Penis (tissue), 1 donor: ENCODE results near the genes PLEKHO2, MTFMT and HACD3.

DNA sequence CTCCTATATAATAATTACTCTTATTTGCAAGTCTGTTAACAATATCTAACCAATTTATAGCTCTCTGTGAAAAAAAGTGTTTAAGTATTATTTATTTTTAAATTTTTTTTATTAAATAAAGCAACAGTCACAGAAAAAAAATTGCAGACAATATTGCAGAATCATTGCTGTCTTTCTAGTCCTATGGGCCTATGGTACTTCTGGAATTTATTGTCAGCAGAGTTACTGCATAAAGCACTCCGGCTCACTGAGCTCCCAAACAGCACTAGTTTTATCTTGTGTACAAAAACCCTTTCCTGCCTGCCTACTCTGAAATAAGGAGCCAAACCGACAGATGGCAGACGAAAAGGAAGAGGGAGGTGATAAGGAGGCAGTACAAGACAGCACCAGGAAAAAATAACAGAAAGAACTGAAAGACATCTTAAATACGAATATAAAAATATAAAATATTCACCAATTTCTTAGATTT is 15.6 kb downstream of the HERC1 start:
- PRO-cap, result no peak

DNA sequence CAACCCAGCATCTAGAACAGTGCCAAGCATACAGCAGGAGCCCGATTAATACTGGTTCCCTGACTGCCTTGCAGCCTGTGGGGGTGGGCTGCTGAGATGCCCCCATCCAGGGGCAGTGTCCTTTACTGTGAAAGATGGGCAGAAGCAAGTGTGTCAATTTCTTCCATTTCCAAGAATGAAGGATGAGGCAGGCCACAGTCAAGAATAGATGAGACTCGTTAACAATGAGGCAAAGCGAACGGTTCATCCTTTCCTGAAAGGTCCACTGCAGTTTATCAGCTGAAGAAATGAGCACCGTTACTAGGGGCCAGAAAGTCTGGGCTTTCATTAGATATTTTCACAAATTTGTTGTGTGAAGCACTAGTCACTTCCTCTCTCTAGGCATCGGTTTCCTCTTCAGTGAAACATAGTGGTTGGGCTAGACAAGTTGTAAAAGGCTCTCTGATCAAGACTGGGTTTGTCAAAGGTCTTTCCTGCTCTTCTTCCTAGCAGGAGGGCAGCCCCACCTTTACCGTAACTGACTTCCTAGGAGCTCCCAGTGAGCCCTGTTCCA is 72.1 kb upstream of the HERC1 start:
- PRO-cap, result no peak

GRCh38 chr15:63985026-63986131 is 60.9 kb downstream of the DAPK2 start:
- PRO-cap, result no peak

DNA sequence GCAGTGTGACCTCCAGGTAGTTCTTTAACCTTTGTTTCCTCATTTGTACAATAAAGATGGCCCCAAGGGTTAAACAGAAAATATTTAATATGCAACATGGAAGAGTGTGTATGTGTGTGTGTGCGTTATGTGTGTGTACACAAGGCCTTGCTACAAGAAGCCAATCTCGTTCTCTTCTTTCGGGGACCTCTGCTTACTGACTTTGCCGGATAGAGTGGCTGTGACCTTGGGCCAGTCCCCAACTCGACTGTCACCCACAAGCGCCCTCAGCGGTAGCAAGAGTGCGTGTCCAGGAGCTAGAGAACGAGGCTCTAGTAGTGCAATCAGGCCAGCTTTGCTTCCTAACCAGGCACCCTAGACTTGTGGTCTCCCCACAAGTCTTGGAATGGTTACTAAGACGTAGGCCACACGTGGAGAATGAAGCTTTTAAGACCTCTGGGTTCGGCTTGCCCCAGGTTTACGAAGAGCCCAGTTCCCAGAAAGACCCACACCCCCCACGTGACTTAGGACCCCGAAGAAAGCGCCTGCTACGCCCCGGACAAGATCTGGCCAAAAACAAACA is 595 bp downstream of the CIAO2A start:
- PRO-cap, result no peak

DNA sequence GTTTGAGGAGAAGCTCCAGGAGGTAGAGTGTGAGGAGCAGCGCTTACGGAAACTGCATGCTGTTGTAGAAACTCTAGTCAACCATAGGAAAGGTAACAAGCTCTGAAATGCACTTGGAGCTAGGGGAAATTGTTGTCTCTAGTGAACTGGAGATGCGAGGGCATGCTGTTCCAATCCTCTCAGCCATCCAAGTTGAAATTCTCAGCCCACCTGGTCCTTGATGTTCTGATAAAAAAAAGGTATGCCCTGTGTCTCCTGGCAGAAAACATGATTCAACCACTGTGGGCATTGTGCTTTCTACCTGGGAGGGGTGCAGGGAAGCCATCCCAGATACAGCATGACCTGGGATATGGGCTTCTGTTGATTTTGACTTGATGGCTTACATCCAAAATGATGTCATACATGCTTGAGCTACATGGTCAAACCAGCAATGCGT is 21.3 kb upstream of the SNX22 start:
- PRO-cap, result no peak

GRCh38 chr15:64156523-64157346 is 5.2 kb downstream of the SNX22 start:
- PRO-cap, result no peak

DNA sequence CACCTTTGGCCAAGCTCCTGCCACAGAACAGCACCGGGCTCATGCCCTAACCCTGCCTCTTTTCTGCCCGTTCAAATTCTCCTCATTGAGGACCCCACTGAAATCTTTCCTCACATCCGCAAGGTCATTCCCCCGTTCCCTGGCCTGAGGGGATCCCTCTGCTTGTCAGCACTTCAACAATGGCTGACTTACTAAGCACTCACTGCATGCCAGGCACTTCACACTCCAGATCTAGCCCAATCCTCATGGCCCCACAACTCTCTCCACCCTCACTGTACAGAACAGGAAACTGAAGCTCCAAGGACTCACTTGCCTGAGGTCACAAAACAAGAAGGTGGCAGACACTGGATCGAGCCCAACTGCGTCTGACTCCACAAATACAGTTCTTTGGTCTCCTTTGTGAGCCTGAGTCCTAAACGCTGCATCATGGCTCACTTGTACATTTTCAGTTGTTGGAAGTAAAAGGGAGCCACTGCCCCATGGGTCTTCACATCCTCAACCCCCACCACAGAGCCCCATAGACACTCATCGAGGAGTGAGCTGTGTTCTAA is 4.0 kb downstream of the PPIB start:
- PRO-cap, result no peak

DNA sequence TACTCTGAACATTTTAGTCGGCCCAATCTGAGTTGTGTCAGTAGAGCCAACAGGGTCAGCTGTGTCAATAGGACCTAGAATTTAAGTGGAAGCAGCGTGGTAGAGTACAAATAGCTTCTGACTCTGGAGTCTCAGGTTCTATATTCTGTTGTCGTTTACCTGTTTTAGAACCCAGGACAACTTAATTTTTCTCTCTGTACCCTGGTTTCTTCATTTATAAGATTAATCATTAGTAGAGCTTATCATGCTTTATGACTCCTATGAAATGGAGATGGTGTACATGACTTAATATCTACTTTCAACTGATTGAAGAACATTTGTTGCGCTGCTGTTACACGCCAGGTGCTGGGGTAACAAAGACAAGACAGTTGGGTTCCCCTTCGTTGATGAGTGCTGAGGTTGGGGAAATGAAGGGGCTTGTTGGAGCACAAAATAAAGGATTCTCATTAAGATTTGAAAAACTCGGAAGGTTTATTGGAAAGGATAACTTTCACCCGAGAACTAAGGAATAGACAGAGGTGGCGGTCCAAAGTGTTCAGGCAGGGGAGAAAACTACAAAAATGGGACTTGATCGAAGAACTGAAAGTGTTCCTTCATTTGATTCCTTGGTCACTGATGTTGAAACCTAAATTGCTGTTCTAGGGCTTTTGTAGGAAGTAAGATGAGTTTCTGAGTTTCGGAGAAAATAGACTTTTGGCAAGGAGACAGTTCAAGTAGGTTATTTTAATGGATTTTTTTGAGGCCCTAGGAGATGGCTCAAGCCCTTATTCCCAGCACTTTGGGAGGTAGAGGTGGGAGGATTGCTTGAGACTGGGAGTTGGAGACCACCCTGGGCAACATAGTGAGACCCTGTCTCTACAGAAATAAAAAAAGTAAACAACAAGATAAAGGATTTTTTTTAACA is 1.2 kb downstream of the TRIP4 start:
- PRO-cap, result no peak

- PRO-cap, result no peak
These were observed 6.1 kb downstream of the TRIP4 start for GRCh38 chr15:64393605-64394301.

DNA sequence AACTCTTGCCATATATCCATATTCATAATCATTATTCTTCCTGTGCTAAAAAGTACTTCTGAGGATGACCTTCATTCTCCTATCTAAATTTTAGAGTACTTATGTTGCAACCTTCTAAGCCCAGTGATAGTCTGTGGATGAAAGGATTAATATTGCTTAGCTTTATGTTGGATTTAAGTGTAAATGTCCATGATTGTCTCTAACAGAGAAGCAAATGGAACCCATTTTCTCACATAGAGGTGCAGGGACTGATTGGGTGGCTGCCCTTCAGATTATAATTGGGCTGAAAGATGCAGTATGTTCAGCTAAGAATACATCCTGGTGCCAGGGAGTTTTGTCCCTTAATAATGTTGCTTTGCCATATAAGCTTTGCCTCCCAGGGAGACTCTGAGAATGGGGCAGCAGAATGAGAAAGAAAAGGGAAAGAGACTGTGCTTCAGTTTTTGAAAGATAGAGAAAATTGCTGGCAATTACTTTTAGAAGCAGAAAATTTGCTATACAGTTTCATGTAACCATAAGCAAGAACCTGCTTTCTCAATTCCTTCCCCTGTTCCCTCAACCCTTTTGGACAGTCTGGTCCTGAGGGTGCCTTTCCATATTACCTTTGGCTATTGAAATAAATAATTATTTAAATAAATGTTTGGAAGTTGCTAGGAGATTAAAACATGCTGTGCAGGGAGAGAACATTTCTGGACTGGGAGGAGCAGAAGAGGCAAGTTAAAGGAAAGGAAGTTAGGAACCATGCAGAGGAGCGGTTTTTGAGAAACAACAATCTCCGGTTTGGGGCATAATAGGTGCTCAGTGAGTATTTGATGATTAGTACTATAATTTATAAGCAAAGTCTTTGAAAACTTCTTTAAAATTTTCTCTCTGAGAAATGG is 41.5 kb downstream of the ZNF609 start:
- PRO-cap, result no peak

GRCh38 chr15:64563915-64564648 is 103.7 kb downstream of the ZNF609 start:
- PRO-cap, result no peak

DNA sequence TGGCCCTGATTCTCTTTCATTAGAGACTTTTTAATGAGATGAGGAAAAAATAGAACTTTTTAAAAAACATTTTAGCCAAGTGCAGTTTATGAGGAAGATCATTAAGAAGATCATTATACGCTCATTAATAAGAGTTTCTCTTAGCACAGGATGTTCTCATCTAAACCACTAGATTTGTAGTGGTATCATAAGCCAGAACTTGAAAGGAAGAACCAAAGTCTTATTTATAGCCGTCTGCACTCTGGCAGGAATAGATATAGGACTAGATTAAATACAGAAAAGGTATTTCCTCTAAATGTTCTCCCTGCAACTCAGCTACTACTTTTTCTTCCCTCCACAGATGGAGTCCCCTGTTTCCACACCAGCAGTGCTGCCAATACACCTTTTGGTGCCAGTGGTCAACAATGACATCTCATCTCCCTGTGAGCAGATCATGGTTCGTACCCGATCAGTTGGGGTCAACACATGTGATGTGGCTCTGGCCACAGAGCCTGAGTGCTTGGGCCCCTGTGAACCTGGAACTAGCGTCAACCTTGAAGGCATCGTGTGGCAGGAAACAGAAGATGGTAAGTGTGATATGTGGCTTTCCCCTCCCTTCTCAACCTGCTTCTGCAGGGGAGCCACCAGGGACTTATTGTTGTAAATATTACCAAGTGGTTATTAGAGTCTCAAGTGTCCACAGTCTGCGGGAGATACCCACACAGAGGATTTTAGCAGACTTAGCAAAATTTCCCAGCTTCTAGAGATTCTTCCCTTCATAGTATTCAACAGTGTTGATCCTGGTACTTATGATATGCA is 152.7 kb downstream of the RBPMS2 start:
- PRO-cap, result no peak

- PRO-cap, result bidirectional peak, plus-strand start at chr15:64841461, minus-strand start at chr15:64841349; bidirectional peak, plus-strand start at chr15:64841915, minus-strand start at chr15:64841613
These were observed at the start of gene PLEKHO2 for GRCh38 chr15:64841143-64842038. TSS of gene PLEKHO2 (plus strand) at chr15:64841915.

DNA sequence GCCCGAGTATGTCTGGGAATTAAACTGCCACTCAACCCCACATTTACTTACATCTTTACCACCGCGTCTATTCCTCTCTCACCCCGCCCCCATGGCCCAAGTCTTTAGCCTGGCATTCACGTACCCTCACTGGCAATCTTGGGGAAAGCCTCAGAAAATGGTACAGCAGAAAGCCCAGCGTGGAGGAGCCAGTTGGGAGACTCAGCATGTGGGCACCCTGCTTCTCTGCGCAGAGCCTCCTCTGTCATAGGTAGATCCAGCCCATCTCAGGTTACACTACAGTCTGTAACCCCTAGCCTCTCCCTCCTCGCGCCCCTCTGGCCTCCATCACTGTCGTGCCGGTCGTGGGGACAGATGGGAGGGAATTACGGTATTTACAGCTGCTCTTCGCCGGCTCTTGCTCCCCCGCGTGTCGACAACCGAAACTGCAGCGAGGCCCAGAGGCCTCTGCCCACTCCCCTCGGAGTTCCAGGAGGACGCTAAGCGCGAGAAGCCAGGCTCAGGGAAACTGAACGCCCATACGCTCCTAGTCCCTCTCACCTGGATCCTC is 6.3 kb upstream of the ANKDD1A start:
- PRO-cap, result unidirectional peak, minus-strand start at position 319 of the sequence

DNA sequence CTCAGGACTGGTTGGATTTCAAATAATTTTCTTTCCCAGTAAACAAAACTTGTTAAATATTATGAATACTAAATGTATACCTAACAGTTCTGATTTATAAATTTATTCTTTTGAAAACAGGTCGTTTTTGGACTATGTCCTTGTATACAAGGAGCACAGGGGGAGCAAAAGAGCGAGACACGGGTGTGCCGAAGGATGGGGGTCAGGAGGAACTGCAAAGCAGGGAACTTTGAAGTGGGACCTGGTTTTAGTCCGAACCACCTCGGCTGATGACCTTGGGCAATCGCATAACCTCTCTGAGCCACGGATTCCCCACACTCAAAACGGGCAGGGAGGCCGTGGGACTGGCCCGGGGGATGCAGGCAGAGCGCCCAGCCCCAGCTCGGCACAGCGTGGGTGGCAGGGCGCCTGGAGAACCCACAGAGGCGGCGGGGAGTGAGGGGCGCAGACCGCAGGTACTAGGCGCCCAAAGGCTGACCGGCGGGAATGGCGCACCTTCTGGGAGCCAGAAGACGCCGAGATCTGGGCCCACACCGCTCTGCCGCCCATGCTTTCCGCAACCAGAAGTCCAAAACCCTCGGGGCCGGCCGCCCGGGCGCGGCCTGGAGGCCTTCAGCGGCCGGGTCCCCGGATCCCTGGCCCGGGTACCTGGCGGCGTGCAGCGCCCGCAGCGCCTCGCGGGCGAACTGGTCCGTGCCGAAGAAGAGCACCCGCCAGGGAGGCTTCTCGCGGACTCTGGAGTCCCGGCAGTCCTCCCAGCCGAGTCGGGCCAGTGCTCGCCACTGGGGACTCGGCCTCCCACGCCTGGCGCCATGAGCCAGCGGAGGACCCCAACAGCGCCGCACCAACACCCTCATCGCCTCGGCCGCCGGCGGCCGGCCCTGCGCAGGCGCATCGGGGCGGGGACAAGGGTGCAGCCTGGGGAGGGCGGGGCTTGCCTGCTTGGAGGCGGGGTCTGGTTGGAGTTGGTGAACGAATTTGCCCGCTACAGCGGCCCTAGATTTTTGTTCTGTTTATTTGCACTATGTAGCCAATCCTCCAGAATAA is at the start of gene MTFMT:
Gene MTFMT (minus strand): TSS at position 883 of the 1,047 bp plus-strand sequence.
- PRO-cap, result unidirectional peak, plus-strand start at position 422 of the sequence; unidirectional peak, minus-strand start at position 737 of the sequence; unidirectional peak, minus-strand start at position 883 of the sequence

GRCh38 chr15:65077691-65078511 is 1.4 kb downstream of the KBTBD13 start:
- PRO-cap, result no peak

DNA sequence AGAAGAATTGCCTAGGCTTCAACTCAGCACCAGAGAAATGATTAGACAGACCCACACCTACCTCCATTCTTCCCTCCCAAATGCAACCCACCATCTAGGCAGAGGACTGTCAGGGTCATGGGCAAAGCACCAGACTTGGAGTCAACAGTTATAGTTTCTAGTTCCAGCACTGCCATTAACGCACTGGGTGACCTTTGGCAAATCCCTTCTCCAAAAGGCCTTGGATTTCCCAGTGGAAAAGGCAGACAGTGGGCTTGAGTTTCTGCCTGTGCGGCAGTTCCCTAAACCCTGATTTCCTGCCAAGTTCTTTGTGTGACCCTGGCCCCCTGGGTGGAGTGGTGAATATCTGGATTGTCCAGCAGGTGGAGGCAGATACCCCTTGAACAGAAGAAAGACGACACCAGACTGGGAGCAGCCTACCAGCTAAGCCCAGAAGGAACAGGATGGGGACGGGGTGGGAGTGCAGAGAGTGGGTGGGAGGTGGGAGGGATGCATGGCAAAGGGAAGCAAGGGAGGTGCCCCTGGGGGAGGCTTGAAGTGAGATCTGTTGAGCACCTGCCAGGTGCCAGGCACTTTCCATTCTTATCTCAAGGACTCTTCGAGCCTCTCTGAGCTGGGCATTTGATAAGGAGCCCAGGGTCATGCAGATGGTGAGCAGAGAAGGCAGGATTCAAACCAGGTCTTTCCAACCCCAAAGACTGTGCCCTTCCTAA is 21.5 kb downstream of the IGDCC4 start:
- PRO-cap, result no peak

DNA sequence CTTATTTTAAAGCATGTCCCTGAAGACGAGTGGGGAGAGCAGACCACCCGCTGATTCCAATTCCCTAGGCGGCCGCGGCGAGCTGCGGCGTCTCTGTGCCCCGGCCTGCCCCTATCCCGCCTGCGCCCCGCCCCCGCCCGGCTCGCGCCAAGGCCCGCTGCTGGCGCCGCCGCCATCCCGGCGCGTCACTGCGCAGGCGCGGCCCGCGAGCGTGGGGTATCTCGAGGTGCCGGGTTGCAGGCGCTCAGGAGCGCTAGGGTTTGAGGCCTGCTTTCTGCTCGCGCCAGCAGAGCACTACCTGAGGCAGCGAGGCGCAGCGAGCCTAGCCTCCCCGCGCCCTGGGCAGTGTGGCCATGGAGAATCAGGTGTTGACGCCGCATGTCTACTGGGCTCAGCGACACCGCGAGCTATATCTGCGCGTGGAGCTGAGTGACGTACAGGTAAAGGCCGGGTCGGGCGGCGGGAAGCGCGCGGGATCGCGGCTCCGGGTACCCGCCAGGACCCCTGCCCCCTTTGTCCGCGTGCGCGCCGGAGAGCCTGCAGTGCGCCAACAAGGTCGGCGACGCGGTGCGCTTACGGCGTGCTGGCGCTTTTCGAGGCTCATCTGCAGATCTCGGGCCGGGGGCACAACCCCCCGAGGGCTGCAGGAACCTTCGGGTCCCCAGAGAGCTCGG is at the start of gene HACD3:
Gene HACD3 (plus strand): TSS at position 185 of the 674 bp plus-strand sequence.
- PRO-cap, result bidirectional peak, plus-strand start at position 208 of the sequence, minus-strand start at position 113 of the sequence; unidirectional peak, plus-strand start at position 439 of the sequence

GRCh38 chr15:65578626-65579474 is 32.1 kb downstream of the INTS14 start:
- PRO-cap, result no peak

GRCh38 chr15:65625420-65626117 is 3.8 kb downstream of the SLC24A1 start:
- PRO-cap, result no peak